ReNcell CX (cell line): ENCODE measurements around the genes ZFR, AMACR and AGXT2.

DNA sequence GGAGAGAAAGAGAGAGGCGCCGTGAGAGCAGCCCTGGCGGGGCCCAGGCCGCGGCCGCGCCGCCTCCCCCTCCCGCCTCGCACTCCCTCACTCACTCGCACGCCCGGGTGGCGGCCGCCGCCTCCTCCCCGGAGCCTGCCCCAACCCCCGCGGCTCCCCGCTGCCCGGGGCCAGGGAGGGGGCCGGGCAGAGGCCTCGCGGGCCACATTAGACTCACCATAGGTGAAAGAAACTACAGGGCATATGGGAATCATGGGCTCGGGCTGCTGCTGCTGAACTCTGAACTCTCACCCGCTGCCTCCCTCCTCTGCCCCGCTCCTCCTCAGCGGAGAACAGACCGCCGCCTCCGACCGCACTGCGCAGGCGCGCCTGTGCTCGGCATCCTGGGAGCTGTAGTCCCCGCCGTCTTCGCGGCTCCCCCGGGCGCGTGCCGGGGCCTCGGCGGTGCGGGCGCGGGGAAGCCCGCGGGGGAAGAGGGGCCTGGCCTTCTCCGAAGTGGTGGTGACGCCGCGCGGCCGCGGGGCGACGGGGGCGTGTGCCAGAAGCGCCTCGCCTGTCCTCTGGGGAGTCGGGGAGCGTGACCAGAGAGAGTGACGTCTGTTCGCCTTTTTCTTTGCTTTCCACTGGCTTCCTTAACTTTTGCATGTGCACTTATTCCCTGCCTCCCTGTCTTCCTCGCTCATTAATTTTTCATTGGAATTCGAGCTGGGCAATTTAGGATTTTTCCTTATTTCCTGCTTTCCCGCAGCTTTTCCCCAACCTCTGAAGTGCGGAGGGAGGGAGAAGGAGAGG is at the start of gene ZFR:
Gene ZFR, minus strand, starts transcription at position 336 of the 792 bp plus-strand sequence.
- PRO-cap, result bidirectional peak, plus-strand start at position 96 of the sequence, minus-strand start at position 121 of the sequence; bidirectional peak, plus-strand start at position 411 of the sequence, minus-strand start at position 330 of the sequence

DNA sequence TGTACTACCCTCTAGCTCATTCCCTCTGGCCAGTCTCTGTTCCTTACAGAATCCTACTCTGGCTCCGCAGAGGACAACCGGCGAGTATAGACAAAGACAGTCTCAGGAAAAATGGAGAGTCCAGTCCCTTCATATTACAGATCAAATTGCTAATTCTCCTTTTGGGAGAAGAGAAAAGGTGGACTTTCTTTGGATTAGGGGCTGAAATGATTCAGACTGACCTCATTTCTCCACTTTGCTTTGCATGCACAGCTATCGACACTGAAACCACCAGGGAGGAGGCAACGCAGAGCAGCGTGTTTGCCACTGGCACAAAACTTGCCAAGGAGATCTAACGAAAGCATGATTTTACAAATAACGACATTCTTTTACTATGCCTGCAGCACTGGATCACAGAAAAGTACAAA is 279.6 kb downstream of the NPR3 start:
- PRO-cap, result bidirectional peak, plus-strand start at position 267 of the sequence, minus-strand start at position 21 of the sequence

GRCh38 chr5:33049110-33049691 is 338.1 kb downstream of the NPR3 start:
- PRO-cap, result no peak

DNA sequence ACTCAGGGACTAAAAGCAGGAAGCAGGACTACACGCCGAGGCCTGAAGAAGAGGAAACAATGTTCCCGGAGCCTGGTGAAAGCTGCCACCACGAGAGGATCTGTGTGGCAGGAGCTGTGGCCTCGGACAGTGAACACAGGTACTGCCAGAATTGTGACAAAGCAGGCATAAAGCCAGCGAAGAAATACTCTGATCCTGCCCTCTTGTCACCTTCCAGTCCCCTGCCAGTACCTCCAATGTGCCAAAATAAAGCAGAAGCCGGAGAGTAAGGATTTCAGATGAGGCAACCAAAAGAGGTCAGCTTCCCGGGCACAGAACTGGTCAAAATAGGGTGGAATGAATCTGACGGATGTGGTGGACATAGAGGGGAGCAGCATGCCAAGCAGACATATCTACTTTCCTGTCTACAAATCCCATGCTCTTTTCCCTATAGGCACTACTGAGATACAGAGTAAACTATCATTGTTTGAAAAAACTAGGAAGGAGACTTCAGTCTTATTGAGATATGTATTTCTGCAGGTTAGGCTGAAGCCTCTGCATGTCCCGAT is 211.5 kb upstream of the TARS1 start:
- PRO-cap, result no peak

DNA sequence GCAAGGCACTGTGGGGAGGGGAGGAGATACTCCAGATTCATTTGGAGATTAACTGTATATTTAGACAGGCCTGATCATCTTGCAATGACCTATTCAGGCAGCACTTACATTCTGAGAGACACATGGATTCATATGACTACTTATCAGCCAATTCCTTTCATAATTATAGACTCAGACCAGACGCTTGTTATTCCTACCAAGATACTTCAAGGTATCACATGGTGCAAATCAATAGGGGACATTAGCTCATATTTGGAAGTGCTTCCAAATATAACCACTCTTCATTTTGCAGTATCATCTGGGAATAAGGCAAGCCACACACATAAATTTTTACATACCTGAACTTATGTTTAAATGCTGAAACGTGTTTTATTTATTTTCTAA is 153.5 kb upstream of the TARS1 start:
- PRO-cap, result no peak

- PRO-cap, result no peak
Observed at GRCh38 chr5:33439149-33439523, 1.6 kb upstream of the TARS1 start.

- PRO-cap, result unidirectional peak, plus-strand start at chr5:33890908
Observed at GRCh38 chr5:33890834-33891085, 1.0 kb downstream of the ADAMTS12 start.

DNA sequence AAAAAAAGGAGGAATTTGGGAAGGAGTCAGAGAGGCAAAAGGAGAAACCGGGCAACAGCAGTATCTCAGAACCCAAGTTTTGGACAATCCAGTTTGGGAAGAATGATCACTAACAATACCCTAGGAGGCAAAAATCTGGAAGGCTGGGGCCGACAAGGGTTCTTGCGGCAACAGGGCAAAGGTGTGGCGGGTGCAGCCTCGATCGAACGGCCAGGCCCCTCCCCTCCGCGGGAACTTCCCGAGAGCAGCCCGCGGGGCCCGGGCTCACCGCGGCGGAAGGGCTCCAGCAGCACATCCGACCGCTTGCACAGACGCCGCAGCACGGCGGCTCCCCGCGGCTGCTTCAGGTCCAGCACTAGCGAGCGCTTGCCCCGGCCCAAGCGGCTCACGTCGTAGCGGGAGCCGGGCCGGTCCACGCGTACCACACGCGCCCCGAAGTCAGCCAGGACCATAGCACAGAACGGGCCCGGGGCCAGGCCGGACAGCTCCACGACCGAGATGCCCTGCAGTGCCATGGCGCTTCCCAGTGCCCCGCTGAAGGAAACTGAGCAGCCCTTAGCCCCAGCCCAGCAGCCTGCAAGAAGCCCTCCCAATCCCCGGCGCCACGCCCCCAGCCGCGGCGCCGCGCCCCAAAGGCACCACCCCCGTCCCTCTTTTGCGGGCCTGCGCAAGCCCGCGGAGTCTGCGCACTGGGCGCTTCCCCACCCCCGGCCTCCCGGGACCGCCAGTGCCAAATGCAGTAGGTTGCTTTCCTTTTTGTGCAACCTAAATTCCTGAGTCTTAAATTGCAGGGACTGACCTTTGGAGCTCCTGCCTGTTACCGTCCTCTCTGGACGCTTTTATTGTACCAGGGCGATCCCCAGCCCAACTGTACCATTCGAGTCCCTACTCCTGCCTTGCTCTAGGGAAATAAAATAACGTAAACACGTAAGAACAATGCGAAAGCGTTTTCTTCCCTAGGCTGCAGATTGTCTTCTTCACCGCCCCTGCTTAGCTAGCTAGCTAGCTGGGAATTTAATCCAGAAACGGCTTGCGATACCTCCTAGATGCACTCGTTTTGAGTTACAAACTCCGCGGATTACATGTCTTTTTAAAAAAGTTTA is at the start of gene AMACR:
Gene AMACR, minus strand, starts transcription at position 546 of the 1,103 bp plus-strand sequence.
- PRO-cap, result bidirectional peak, plus-strand start at position 298 of the sequence, minus-strand start at position 271 of the sequence; bidirectional peak, plus-strand start at position 721 of the sequence, minus-strand start at position 540 of the sequence

GRCh38 chr5:34467045-34467525 is 189.0 kb upstream of the RAI14 start:
- PRO-cap, result no peak

- PRO-cap, result no peak
Observed at GRCh38 chr5:34657516-34658015, 1.4 kb downstream of the RAI14 start.

- PRO-cap, result no peak
Observed at GRCh38 chr5:34687215-34687736, 31.1 kb downstream of the RAI14 start.

- PRO-cap, result no peak
Observed at GRCh38 chr5:34756946-34757624, 81.9 kb upstream of the TTC23L start.

- PRO-cap, result no peak
Observed at GRCh38 chr5:34930420-34930781, 1.0 kb downstream of the DNAJC21 start.

DNA sequence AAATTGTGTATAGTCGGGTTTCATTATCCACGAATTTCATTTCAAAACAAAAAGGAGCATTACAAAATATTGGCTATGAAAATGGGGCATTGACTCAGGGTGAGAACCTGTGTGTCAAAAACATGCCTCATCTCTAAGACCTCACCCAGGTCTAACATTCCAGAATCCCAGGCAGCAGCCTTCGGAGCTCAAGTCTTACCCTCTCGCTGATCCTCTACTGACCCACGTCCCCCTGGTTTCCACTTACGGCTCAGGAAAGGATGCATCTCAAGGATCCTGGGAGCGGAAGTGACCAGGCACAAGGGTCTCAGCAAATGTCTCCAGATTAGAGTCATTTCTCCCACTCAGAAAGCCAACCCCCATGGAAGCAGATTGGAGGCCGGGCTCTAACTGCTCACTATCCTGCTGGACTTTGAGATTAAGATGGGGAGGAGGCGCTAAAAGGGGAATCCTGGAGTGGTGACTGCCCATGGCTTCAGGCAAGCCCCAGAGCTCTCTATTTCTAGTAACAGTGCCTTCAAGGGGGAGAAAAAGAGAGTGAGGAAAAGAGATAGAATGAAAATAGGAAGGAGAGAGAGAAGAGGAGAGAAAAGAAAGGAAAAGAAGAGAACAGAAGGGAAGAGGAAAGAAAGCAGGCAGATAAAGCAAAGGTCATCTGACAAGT is at the start of gene AGXT2:
Gene AGXT2, minus strand, starts transcription at position 392 of the 664 bp plus-strand sequence.
- PRO-cap, result no peak

DNA sequence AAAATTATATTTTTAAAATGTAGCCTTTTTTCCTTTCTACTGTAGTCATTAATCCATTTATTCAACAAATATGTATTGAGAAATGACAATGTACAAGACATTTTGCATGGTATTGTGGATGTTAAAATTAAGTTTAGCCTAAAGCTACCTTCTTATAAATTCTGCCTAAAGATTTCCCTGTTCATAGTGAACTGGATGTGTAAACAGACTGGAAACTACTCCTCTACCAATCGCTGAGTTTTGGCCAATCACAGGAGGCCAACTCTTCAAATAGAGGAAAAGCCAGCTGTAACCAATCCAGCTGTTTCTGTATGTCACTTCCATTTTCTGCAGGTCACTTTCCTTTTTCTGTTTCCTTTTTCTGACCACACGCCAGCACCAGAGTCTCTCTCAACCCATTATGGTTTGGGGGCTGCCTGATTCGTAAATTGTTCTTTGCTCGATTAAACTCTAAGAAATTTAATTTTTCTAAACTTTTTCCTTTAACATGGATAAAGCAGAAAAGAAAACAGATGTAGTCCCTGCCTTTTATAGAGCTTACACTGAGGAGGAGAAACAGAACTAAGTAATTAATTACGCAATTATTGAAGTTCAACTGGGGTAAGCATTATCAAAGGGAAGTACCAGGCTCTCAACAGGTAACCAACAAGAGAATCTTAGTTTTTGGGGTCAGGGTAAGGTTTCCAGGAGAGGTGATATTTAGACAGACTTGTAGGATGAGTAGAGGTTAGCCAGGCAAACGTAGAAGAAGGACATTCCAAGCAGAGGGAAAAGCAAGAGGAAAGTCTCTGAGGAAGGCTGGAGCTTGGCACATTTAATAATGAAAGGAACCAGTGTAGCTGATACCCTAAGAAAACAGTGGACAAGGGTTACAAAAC is 27.7 kb downstream of the RANBP3L start:
- PRO-cap, result no peak

- PRO-cap, result no peak
Observed at GRCh38 chr5:36300479-36301071, 1.1 kb downstream of the RANBP3L start.

DNA sequence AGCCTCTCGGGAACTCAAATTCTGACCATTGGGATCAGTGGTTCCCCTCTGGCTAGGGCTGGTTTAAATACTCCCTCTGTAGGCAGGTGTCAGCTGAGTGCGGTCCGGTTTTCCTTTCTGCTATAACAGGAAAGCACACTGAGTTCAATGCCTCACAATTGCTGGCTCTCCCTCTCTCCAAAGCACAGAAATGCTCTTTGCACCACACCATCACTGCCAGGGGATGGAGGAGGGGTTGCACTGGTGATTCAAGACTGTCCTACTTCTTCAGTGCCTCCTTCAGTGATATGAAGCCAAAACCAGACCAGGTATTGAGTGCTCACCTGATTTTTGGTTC is 22.8 kb upstream of the RANBP3L start:
- PRO-cap, result no peak

DNA sequence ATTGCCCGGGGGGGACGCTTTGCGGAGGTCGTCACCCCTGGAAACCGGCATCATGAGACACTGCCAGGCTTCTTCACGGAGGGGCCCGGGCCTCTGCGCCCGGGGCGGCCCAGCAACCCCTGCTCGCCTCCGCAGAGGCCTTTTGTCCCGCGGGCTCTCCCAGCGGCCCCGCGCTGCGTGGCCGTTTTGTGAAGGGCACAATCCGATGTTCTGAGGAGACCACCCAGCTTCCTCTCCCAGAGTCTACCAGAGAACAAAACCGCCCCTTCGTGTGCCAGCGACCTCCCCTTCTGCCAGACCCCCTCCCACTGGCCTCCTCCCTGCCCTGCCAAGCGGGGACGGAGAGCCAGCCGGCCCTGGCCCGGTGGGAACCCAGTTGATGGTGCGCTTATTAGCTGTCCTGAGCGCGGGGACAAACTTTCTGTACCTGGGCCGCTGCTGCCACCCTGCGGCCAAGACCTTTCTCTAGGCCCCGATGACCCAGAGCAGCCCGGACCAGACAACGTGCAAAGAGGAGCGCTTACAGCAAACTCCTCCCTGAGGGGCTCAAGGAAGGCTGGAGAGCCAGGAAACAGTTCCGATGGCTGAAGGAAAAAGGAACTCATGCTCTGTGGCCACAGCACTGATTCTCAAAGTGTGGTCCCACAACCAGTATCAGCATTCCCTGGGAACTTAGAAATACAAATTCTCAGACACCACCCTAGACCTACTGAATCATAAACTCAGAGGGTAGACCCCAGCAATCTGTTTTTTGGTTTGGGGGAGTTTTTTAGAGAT is 86.7 kb downstream of the SLC1A3 start:
- PRO-cap, result bidirectional peak, plus-strand start at position 492 of the sequence, minus-strand start at position 372 of the sequence

DNA sequence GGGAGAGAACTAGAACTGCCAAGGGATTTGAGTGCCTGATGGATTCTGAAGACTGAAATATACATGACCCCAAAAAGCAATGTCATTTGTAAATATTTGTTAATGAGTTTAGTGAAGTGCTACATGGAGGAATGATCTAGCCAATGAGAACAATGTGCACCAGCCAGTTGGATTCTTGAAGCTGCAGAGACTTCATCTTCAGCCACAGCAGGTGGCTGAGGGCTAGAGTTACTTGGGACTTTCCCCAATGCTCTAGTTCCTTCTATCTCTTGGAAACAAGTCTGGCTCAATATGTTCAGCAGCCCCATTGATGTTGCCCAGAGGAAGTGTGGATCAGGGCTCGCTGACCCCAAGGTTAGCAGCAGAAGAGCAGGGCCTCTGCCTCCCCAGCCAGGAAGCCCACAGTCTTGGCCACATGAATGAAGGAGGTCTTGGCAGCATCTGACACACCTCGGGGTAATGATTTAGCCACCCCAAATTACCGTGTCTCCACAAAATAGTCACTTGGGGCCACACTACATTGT is 117.5 kb downstream of the SLC1A3 start:
- PRO-cap, result no peak

DNA sequence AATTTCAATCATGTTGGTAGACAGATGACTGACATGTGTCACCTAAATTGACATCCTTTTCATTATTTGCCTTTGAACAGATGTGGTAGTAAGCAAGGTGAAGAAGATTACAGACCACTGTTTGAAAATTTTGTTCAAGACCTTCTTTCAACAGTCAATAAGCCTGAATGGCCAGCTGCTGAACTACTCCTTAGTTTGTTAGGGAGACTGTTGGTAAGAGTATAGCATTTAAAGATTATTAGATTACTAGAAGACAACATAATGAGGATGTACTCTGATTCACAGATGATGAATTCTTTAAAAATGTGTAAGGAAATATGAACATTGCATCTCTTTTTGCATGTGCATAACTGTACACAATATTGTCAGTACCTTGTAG is 139.4 kb downstream of the NIPBL start:
- PRO-cap, result no peak